Camera-type eye (tissue), 1 donor: ENCODE measurements around the genes RPS28, KANK3, ADAMTS10 and OR7G1.

DNA sequence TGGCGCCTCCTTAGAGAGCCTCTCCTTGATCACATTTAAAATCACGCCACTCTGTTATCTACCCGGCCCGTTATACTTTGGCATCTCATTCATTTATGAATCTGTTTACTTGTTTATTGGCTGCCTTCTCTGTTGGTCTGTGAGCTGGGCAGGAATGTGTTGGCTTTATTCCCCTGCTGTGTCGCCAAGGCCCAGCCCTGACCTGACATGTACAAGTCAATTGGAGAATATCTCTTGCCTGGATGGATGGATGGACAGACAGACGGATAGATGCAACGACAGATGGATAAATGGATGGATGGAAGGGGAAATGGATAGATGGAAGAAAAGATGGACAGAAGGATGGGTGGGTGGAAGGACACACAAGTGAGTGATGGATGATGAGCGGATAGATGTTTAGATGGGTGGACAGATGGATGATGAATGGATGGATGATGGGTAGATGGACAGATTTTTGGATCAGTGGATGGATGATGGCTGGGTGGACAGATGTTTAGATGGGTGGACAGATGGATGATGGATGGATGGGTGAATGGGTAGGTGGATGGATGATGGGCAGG lies 39.0 kb downstream of the CERS4 start:
- RAMPAGE, long total RNA: no peak

- RAMPAGE, long total RNA: no peak
Observed at GRCh38 chr19:8311711-8312618, 3.8 kb upstream of the CD320 start.

GRCh38 chr19:8321435-8322423 lies at the start of gene RPS28:
RPS28 (plus strand) TSS chr19:8321496.
- RAMPAGE, long total RNA: start-site peak on the plus strand at chr19:8321497-8321522, 7,463 reads

DNA sequence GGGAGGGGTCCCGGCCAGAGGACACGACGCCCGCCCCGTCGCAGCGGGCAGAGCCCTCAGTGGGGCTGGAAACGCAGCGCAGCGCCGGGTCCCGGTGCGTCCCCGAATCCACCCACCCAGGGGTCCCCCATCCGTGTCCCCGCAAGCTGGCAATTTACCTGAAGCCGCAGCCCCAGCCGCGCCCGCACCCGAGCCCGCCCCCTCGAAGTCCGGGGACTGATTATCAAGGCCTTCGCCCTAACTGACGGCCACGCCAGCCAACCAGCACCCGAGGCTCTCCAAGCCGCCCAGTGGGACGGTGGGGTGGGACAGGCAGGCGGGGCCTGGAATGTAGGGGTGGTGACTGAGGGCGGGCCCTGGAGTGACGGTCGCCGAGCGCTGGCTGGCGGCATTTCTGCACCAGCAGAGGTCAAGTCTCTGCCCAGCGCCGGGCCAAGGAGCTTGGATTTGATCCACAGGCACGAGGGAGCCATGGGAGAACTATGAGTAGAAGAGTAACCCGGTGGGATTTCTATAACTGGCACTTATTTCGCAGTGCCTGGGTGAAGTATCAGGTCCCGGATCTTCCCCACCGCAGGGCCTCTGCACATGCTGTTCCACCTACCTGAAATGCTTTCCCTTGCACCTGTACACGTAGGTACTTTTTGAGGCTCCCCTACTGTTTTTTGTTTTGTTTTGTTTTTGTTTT lies at the start of gene KANK3:
Gene KANK3, minus strand, starts transcription at position 196 of the 688 bp plus-strand sequence.
- RAMPAGE, long total RNA: no peak

DNA sequence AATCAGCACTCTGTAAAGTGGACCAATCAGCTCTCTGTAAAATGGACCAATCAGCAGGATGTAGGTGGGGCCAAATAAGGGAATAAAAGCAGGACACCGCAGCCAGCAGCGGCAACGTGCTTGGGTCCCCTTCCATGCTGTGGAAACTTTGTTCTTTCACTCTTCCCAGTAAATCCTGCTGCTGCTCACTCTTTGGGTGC lies 3.6 kb upstream of the RAB11B start:
- RAMPAGE, long total RNA: no peak

GRCh38 chr19:8438167-8439066 lies 6.4 kb upstream of the HNRNPM start:
- RAMPAGE, long total RNA: no peak

DNA sequence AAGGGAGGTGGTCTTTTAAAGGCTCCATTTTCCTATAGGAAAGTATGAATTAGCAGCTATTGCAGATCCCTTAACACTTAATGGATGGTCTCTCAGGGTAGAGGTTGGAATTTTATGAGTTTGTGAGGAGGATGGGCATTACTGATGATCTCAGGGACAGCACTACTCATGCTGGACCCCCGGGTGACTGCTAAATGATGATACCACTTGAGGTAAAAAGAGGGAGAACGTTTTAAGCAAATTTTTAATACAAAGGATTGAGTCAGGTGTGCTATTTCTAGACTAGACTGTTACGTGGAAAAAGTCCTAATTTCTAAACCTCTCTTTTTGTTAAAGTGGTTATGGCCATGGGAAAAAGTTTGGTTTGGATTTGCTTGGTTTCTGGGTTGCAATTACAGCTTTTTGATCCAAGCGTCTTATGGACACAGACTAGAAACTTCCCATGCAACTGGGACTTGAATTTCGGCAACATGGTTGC lies 15.5 kb downstream of the HNRNPM start:
- RAMPAGE, long total RNA: no peak

- RAMPAGE, long total RNA: no peak
Observed at GRCh38 chr19:8465073-8465536, 20.3 kb downstream of the HNRNPM start.

DNA sequence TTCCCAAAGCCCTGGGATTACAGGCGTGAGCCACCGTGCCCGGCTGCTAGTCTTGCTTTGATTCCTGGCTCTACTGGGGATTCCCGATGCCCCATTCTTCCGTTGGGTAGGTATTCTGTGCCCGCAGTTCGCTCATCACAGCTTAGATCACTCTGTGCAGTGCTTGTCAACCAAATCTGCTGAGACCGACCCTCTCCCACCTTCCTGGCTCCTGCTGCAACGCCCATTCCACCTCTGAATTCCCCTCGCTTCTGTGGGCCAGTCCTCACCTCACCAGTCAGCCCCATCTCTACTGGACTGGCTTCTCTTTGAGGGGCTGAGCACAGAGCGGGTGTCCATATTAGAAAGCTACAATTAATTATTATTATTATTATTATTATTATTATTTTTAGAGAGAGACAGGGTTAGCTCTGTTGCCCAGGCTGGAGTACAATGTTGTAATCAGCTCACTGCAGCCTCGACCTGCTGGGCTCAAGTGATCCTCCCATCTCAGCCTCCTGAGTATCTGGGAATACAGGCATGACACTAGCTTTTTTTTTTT lies 4.7 kb upstream of the ZNF414 start:
- RAMPAGE, long total RNA: no peak

DNA sequence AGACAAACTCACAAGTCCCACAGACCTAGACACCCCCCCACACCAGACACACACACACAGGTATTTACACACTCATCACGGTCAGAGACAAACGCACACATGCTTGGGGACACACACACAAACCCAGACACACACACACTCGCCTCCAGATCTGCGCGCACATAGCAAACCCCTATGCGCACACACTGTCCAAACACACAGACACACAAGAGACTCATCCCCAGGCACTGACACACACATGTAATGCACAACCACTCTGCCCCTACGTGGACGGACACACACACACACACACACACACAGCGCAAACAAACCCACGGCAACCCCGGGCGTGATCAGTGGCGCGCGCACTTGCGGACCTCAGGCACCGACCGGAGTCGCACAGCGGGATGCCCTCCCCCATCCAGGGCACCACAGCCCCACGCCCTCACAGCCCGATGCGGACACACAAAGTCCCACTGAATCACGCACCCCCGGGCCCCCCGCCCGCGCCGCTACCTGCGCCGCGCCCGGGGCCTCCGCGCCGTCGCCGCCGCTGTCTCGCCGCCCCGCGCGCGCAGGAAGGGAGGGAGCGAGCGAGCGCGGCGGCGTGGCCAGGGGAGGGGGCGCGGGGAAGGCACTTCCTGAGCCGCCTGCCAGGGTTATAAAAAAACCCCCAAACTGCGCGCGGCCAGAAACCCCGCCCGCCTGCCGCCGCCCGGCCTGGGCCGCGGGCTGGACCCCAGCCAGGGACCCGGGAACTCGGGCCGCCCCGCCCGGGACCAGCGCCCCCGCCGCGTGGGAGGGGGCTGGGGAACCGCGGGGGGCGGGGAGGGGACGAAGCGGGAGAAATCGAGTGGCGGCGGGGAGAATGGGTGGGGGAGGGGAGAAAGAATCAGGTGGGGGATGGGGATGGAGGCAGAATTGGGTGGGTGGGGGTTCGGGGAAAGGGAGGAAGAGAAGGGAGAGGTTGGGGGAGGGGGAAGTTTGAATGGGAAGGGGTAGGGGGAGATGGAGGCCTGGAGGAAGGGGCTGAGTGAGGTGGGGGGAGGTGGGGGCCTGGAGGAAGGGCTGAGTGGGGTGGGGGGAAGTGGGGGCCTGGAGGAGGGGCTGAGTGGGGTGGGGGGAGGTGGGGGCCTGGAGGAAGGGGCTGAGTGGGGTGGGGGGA lies at the start of gene ADAMTS10:
Gene ADAMTS10, minus strand, starts transcription at position 567 of the 1,144 bp plus-strand sequence.
- RAMPAGE, long total RNA: no peak

GRCh38 chr19:8641208-8641429 lies 10.7 kb downstream of the NFILZ start:
- RAMPAGE, long total RNA: no peak

- RAMPAGE, long total RNA: no peak
Observed at GRCh38 chr19:8686481-8686864, 12.1 kb downstream of the ACTL9 start.

DNA sequence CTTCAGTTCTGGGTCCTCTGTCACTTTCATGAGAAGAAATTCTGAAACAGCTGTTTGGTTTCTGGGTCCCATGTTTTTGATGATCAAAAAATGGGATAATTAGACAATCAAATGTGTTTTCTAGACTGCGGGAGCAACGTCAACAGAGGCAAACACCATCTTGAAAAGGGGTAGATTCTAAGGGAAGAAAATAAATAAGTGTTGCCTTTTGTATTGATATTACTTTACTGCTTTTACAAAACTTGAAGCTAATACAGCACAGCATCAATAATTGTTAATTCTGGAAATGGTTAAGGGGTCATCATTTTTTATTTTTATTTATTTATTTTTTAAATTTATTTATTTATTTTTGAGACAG lies at the start of gene OR7G1:
Gene OR7G1, minus strand, starts transcription at position 72 of the 358 bp plus-strand sequence.
- RAMPAGE, long total RNA: no peak

DNA sequence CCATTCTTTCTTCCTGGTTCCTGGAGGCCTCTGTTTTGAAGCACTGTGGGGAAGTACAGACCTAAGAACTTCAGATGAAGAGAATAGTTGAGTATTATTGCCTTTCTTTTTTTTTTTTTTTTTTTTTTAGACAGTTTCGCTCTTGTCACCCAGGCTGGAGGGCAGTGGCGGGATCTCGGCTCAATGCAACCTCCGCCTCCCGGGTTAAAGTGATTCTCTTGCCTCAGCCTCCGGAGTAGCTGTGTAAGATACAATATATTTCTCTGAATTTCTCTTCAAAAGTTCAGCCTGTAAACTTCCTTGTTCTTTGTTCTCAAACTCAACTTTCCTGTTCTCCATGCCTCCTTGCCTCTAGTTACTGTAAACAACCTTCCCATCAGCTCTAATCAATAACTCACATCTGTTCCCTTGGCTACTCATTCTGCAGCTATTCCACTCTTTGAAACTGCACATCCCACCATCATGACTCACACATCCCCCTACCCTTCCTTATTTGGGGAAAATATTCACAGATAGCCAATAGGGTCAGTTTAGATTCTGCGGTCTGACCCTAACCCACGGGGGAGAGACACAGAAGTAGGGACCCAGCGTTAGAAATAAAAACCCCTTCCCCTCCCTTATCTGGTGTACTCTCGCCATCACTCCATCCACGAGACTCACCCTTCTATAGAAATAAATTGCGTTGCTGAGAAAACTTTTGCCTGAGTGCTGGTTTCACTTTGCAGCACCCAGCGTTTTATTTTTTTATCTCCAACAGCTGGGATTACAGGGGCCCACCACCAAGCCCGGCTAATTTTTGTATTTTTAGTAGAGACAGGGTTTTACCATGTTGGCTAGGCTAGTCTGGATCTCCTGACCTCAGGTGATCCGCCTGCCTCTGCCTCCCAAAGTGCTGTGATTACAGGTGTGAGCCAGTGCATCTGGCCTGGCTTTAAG lies 2.0 kb downstream of the ZNF562 start:
- RAMPAGE, long total RNA: no peak

- RAMPAGE, long total RNA: no peak
Observed at GRCh38 chr19:9750317-9750729, 18.2 kb downstream of the ZNF846 start.

DNA sequence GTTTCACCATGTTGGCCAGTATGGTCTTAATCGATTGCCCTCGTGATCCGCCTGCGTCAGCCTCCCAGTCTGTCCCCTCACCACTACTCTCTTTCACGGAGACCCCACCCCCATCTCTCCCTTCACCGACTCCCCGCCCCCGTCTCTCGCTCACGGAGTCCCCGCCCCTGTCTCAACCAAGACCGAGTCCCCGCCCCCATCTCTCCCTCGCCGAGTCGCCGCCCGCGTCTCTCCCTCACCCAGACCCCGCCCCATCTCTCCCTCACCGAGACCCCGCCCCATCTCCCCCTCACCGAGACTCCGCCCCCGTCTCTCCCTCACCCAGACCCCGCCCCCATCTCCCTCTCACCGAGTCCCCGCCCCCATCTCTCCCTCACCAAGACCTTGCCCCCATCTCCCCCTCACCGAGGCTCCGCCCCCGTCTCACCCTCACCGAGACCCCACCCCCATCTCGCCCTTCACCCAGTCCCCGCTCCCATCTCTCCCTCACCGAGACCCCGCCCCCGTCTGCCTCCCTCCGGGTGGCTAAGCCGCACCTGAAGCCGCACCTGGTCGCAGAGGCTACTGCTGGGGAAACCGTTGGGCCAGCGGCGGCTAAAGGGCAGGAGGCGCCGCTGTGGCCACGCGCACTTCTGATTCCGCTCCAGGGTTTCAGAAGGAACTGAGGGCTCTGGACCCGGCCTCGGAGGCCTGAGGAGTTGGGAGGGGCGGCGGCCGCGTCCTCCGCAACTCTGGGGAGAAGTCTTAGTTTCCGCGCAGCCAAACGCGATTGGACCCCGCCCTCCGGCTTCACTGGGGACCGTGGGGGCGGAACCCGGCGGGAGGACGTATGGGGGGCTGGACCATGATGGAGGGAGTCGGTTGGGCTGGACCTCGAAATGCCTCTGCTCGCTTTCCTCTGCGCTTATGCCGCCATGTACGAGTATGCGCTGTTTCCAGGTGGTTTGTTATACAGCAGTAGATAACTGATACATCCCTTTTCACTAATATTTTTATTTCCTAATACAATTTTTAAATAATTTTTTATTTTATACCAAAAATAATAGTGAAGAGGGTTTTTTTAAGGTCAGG lies 17.2 kb upstream of the ZNF846 start:
- RAMPAGE, long total RNA: no peak

- RAMPAGE, long total RNA: no peak
Observed at GRCh38 chr19:9862840-9863368, 27.8 kb downstream of the PIN1 start.

- RAMPAGE, long total RNA: no peak
Observed at GRCh38 chr19:9936901-9937382, 627 bp upstream of the OLFM2 start.

- RAMPAGE, long total RNA: no peak
Observed at GRCh38 chr19:10007999-10008601, 2.2 kb downstream of the COL5A3 start.

- RAMPAGE, long total RNA: no peak
Observed at GRCh38 chr19:10070571-10071595, 15.2 kb upstream of the SHFL start.